Penis (tissue), 1 donor: ENCODE measurements around the genes ZNF630, SPACA5B and FTSJ1.

DNA sequence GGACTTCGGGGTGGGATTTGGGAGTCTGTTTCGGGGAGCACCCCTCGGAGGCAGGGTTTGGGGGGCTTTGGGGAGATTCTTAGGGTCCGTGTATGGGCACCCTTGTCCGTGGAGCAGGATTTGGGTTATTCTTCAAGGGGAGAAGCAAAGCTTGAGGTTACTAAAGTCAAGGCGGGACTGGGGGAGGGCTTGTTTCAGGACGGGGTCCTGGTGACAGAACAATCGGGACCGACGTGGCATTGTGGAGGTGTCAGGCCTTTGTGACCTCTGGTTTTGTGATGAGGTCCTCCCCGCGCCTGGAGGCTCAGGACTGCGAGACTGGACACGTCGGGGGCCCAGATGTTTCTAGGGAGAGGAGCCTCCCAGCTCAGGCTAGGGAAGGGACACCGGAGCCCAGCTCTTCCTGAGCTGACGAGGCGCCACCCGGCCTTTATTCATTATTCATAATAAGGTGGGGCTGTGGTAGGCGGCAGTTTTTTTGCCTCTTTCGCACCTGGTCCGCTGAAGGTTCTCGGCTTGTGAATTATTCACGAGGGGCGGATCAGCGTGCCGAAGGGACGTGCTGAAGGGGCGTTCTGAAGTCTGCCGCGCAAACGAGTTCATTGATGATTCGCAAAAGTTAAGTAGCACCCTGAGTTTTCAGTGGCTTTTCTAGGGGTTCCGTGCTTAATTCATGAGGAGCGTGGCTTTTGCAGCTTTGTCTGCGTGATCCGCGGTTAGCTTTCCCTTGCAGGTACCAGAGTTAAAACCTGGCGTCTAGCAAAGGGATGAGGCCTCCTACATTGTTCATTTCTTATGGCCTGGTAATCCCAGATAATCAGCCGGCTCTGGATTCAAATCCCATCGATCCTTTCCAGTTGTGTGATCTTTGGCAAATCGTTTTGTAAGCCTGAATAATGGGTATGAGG, 2.3 kb upstream of the UBA1 start:
- PRO-cap: unidirectional peak, minus-strand start at position 405 of the sequence

DNA sequence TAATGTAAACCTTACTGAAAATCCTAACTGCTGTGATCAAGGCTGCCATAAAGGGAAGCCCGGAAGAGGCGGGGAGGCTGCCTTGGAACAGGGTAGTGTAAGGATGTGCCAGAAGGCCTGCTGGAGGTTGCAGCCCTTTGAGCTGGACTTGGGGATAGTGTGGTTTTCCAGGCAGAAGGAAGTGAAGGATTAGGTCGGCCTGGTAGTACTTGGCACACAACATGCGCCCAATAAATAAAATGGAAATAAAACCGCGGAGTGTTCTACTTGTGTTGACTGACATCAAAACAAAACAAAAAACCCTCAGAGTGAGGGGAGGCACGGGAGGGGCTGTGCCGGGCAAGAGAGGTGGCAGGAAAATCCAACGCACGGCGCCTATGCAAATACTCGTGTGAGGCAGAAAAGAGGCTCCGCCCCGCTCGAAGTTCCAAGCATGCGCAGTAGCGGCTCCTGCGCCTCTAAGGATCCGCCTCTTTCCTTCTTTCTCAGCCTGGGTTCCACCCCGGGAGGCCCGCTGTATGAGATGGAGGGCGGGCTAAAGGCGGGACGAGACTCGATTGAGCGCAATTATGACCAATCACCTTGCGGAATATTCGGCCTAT, 980 bp upstream of the CDK16 start:
- PRO-cap: bidirectional peak, plus-strand start at position 503 of the sequence, minus-strand start at position 360 of the sequence

GRCh38 chrX:47225492-47226111, 7.1 kb downstream of the CDK16 start:
- PRO-cap: no peak

- PRO-cap: no peak
These were observed 360 bp upstream of the USP11 start for GRCh38 chrX:47232502-47232796.

DNA sequence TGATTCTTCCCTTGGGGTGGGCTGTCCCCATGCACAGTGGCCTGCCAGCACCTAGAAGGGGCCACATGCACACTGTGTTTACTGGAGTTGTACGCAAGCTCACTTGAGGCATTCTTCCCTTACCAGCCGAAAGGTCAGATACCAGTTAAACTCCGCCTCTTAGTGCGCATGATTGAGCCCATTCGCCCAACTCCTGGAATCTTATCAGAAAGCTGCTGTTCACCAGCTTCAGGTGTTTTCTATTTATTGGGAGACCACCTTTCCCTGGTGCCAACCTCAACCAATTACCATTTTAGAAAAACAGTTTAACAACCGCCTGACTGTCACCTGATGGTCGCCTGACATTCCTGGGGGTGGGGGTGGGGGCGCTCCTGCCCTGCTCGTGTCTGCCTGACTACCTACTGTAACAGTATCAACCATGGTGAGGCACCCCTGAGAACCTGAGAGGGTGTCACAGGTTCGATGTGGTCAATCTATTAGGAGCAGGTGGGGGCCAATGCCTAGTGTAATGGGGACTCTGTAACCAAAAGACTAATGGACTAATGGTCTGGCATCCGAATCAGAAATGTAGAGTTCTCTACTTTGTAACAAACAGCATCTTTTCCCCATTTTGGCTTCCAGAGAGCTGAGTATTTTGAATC, 58.4 kb upstream of the ZNF157 start:
- PRO-cap: no peak

DNA sequence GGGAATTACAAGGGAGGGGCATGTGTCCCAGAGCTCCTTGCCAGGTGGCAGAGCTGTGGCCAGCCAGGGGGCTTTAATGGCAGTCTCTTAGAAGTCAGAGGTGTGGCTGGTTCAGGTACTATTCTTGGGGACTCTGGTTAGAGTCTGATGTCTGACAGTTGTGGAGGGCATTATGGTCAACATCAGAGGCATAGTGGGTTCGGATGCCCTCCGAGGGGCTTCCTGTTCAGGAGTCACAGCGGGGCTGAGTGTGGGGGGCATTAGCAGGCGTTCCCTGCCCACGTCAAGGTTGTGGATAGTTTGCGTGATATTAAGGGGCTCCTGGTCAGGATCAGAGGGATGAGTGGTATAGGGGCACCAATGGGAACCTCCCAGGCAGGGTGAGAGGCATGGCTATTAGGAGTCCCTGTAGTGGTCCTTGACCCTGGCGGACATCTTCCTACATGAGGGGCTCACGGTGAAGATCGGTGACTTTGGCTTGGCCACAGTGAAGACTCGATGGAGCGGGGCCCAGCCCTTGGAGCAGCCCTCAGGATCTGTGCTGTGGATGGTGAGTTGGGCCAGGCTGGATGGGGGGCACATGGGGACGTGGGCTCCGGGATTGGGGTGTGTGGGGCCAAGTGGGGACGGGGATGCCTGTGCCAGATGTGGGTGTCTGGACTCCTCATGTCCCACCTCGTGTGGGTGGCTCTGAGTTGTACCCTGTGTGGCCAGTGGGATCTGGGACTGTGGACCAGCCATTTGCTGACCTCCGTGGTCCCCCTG, 8.3 kb downstream of the ARAF start:
- PRO-cap: no peak

GRCh38 chrX:47863225-47863627, 26.5 kb downstream of the ZNF81 start:
- PRO-cap: no peak

- PRO-cap: no peak
These were observed 25.6 kb downstream of the ZNF630 start for GRCh38 chrX:48045670-48046352.

DNA sequence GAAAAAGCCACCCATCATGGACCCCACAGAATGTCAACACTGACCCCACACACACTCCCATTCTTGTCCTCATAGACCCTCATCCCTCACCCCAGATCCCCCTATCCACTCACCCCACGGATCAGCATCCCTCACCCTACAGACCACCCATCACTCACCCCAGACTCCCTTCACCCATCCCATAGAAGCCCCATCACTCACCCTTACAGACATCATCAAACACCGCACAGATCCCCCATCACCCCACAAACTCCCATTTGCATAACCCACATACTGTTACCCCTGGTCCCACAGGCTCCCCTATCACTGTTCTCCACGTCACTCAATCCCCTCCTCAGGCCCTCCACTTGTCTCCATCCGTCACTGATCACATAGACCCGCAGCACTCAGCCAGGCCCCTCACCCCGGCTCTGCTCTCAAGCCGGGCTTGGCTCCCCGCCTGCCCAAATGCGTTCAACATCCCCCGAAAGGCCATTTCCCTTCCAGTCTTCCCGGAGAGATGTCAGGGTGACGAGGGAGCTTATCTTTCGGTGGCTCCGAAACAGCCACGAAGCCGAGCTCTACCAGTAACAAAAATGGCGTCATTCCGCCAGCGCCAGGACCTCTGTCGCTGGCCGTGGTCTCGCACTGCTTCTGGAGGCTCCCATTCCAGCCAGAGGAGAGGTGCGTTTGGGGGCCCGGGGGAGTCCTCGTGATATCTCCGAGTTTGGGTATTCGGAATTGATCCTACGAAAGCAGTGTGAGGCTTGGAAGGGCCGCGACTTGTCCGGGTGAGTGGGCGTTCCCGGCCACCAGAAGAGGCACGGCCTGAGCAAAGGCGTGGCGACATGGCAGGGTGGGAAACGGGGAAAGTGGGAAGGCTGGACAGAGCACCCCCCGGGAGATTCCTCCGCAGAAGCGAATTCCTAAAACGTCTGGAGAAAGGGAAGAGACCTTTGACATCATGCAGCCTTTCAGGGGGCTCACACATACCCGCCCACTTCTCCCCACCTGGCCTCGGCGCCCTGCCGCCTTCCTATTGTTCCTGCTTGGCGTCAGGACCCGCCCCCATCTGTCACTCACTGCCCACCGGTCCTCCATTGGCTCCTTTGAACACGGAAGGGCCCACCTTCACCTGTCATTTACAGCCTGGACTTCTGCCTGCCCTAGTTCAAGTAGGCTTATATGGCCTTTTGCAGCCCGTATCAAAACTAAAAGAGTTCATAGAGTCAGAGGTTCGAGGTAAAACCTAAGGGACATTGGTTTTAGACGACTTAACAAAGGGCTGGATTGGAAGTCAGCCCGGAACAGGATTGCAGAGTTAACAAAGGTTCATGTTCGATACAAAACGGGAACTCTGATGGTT, at the start of gene ZNF630:
Gene ZNF630, minus strand, starts transcription at position 777 of the 1,345 bp plus-strand sequence.
- PRO-cap: bidirectional peak, plus-strand start at position 646 of the sequence, minus-strand start at position 609 of the sequence; bidirectional peak, plus-strand start at position 838 of the sequence, minus-strand start at position 768 of the sequence

GRCh38 chrX:48130217-48130847, at the start of gene SPACA5B:
Gene SPACA5B (plus strand): TSS chrX:48130626.
- PRO-cap: no peak

- PRO-cap: no peak
These were observed 311 bp upstream of the SSX3 start for GRCh38 chrX:48356798-48357230.

GRCh38 chrX:48472564-48473177, 2.6 kb upstream of the SLC38A5 start:
- PRO-cap: no peak

DNA sequence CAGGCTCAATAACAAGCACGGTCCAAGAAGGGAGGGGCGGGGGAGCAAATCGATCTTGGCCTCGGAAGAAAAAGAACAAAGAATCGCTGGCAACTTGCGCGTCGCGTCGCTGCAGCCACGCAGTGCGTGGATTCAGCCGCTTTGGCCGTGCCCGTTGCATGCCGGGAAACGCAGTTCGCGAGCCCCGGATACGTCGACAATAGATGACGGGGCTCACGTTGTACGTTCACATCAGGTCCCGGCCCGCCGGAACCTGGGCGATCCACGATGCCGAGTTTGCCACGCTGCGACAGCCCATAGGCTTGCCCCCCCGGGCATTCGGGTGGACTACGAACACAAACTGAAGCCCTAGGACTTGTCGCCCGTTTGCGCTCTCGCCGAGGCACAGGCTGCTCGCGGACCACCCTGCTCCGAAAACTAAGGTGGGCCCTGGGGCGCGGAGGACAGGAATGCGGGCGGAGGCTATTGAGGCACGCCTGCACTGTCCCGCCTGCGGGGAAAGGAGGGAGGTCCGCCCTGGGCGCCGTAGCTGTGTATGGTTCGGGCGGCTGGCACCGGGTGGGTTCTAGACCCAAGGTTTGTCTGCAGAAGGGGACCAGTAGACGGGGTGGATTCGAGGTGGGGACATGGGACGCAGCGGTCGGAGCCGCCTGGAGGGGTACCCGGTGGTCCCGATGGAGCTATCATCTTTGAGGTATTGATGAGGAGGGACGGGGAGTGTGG, at the start of gene FTSJ1:
Gene FTSJ1, plus strand, starts transcription at position 225 of the 723 bp plus-strand sequence.
- PRO-cap: bidirectional peak, plus-strand start at position 260 of the sequence, minus-strand start outside the sequence

DNA sequence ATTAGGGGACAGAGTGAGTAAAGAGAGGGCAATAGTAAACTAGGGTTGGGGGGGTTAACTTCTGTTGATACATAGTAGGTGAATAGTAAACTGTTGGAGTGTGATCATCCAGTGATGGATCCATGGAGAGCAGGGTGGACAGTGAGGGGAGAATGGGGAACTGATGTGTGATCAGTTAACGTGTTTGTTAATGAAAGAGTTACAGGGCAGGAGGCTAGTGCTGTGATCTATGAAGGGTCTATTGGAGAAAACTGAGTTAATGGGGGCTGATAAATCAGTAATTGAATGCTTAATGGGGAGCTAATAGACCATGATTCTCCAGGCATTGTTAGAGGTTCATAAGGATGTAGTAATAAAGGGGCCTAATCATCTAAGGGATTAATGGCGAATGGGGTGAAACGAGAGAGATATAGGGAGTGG, 1.1 kb downstream of the FTSJ1 start:
- PRO-cap: no peak

DNA sequence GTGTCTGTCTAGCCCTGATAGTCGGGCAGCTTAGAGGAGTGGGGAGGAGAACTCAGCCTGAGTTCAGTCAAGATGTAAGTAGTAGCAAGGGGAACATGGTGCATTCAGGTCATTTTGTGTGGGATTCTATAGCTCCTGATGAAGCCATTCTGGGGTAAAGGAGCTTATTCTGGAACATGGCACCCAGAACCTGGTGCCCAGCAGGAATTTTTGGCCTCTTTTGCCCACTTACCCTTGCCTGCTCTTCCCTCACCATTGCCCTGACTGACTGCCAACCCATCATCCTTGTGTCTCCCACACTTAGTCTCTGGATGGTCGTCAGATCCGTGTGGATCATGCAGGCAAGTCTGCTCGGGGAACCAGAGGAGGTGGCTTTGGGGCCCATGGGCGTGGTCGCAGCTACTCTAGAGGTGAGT, 1.7 kb downstream of the RBM3 start:
- PRO-cap: no peak

GRCh38 chrX:48589732-48590218, 7.5 kb upstream of the WDR13 start:
- PRO-cap: no peak

- PRO-cap: no peak
These were observed 28.4 kb downstream of the WDR13 start for GRCh38 chrX:48625747-48625967.

DNA sequence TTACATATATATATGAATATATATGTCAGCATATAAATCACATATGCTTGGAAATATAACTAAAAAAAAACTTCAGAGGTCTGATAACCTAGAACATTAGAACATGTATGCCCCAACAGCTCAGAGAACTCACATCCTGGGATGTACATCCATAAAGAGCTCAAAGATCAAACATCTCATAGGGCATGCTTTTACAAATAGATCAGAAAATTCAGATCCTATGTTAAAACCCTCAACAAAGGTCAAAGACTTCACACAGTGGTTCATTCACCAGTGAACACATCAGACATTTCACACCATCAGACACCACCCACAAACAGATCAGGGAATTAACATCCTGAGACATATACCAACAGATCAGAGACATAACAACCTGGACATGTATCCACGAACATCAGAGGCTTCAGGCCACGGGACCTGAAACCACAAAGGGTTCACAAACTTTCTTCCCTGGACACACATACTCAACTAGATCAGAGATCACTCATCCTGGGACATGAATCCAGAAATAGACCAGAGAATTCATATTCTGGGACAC, 23.4 kb downstream of the SUV39H1 start:
- PRO-cap: no peak

- PRO-cap: no peak
These were observed 3.3 kb downstream of the PQBP1 start for GRCh38 chrX:48900980-48901513.

DNA sequence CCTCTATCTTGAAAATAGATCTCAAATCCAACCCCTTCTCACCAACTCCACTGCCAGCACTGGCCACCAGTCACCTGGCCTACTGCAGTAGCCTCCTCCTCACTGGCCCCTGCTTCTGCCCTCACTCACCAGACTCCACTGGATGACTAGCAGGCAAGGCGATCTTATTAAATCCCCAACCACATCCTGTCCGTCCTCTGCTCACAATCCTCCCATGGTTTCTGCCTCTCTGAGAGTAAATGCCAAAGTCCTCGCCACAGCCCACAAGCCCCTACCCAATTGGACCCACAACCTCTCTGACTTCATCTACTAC, 5.4 kb upstream of the PIM2 start:
- PRO-cap: no peak